NCI-H460 (cell line): Measurements from ENCODE around the genes THEM4, TCHHL1 and LCE3B.

DNA sequence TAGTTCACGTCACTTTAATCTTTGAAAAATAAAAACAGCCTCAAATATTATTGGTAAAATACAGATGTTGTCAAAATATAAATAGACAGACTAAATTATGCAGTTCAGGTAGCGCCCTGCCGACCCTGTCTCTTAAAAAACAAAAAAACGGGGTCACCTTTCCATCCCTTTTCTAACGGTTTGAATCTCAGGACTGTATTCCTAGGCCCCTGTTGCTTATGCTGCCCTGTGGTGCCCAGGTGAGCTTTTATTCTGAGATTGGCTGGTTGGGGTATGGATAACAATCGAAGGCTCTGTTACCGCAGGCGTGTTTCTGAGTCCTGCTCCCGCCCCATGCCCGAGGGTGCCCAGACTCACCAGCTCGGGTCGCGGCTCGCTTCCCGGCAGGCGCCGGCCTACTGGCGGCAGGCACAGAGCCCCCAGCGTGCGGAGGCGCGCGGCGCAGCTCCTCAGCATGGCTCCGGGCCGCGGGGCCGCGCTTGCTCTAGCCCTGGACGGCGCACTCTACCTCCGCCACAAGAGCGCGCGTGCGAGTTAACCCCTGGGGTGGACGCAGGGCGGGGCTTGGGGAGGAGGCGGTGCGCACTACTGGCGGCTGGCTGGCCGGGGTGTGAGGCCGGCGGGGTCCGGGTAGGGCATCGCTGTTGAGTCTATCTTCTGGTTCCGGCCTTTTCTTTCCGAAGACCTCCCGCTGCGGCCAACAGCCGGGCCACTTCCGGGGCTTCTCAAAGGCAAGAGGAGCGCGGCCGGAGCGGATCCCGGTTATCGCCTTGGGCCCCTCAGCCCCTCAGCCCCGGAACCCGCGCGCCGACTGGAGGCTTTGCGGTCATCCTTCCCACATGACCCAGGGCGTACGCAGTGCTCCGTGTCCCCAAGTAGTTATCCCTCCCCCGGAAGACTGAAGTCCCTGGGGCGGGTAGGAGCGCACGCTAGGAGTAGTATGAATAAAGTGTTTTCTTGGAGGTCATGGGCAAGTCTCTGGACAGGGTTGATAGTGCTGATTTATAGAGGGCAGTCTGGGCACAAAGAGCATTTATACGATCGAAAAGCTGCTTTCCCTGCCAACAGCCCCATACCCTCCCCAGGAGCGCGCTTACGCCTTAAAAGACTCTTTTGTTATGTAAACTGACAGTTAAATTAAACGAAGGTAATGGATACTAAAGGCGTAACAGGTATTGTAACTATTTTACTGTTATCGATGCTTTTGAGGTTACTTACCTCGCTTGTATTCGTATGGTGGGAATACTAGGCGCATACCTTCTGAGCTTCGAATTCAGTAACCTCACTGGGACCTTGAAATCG is at the start of gene THEM4:
THEM4 (minus strand) TSS at position 509 of the 1,302 bp plus-strand sequence.
RAMPAGE:
- cytosol, long total RNA, result no peak
- long total RNA, result no peak
- nucleus, long total RNA, result start-site peak on the minus strand centred at position 432 of the sequence, 72 bp wide, 967 and 127 reads in 2 replicates

DNA sequence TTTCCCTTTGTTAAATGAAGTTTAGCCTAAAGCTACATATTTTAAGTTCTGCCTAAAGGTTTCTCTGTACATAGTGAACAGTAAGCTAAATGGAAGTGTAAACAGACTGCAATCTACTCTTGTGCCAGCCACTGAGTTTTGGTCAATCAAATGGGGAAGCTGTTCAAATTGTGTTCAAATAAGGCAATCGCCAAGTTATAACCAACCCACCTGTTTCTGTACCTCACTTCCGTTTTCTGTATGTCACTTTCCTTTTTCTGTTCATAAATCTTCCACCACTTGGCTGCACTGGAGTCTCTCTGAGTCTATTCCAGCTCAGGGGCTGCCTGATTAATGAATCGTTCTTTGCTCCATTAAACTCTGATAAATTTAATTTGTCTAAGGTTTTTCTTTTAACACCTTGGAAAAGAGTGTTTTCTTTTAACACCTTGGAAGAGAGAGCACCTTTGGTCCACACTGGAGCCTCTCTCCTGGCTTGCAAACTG is 10.9 kb upstream of the THEM4 start:
RAMPAGE:
- cytosol, long total RNA, result no peak
- long total RNA, result no peak
- nucleus, long total RNA, result no peak

DNA sequence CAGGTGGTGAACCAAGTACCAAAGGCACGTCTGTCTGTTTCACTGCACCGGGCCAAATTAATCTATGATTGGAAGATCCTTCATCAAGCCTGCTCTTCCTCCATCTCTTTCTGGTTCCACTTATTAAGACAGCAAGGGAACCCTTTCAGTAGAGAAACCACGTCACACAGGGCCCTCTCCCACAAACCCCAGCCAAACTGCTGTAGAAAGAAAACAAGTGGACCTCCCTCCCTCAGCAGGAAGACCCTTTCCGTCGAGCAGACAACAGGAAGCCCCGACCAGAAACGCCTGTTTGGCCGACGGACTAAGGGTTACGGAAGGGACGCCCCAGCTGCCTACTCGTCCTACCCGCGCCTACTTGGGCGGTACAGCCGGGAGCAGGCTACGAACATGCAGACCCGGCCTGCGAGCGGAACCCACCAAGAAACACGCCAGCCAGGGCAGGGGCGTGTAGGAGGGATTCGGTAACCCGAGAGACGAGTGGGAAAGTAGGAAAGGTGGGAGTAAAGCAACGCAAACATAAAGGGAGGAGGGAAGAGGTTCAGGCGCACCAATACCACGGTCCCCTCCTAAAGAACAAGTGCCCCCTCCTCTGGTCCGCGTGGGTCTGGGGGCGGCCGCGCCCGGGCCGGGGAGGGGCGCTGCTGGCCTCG is 602 bp downstream of the S100A10 start:
RAMPAGE:
- cytosol, long total RNA, result no peak
- long total RNA, result no peak
- nucleus, long total RNA, result no peak

DNA sequence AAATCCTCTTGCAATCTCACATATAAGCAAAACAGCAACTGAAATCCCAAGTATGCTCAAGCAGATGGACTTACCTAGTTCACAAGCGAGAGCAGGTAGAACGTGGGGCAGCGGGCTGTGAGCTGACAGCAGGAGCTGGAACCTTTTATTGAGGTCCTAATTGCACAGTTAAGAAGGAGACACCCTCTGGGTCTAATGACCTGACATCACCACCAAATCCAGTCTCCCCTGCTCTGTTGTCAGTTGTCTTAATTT is at the start of gene TCHHL1:
TCHHL1 (minus strand) TSS at position 119 of the 255 bp plus-strand sequence.
RAMPAGE:
- cytosol, long total RNA, result no peak
- long total RNA, result no peak
- nucleus, long total RNA, result no peak

DNA sequence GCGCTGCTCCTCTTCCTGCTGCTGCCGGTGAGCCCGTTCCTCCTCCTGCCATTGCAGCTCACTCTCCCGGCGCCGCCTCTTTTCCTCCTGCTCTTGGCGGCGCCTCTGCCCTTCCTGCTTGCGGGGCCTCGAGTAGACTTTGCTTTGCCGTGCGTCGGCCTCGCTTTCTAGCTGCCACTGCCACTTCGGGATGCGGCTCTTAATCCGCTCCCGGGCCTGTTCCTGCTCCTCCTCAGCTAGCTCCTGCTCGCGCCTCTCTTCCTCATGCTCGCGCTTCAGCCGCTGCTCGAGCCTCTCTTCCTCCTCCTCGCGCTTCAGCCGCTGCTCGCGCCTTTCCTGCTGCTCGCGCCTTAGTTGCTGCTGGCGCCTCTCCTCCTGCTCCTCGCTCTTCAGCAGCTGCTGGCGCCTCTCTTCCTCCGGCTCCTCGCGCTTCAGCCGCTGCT is 4.3 kb downstream of the TCHH start:
RAMPAGE:
- cytosol, long total RNA, result no peak
- long total RNA, result no peak
- nucleus, long total RNA, result no peak

GRCh38 chr1:152188722-152189749 is 30.0 kb upstream of the RPTN start:
RAMPAGE:
- cytosol, long total RNA, result no peak
- long total RNA, result no peak
- nucleus, long total RNA, result no peak

RAMPAGE:
- cytosol, long total RNA, result no peak
- long total RNA, result no peak
- nucleus, long total RNA, result no peak
Observed at GRCh38 chr1:152613556-152613943, at the start of gene LCE3B. LCE3B (plus strand) TSS chr1:152613811.

DNA sequence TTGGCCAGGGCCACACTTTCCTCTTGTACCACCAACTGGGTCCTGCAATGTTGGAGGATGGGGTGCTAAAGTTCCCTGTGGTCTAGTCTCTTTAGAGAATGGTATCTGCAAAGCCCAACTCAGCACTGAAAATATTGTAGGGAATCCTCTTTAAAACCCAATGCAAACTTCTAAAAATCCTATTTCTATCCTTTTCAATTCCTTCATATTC is 2.0 kb downstream of the C1orf68 start:
RAMPAGE:
- cytosol, long total RNA, result no peak
- long total RNA, result no peak
- nucleus, long total RNA, result no peak

DNA sequence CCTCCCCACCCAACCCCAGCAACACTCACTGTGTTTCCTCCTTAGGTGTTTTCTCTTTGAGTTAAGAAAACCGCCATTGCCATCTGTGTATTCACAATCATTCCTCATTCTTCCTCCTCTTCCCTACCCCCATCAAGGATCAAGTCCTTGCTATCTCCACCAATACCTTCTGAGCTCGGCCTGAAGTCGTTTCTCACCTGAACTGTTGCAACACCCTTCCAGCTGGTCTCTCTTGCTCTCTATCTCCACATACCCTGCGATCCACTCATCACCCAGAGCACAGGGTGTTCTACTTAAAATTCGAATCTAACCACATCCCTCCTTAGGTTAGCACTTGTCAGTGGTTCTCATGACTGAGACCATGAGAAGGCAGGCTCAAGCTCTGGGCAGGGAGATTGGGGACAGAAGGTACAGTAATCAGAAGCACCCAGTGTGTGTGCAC is 4.5 kb downstream of the IVL start:
RAMPAGE:
- cytosol, long total RNA, result no peak
- long total RNA, result no peak
- nucleus, long total RNA, result no peak

DNA sequence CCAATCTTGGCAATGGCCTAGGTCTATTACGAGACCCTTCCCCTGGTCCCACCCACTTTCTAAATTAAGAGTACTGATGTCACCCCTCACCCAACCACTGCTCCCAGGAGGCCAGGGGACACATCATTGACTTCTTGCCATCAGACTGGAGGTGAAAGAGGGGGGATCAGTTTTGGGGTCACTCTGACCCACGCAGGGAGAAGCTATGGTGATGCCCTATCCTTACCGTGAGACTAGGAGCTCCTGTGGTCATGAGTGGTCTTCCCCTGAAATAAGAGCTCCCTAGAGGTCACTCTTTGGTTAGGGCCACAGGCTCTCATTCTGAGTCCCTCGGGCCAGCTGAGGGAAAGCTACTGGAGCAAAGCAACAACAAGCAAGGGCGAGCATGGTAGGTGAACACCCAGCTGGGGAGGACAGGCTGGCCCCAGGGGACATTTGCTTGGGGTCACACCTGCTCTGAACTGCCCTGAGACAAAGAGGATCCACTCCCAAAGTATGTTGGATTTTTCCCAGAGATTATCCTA is 34.7 kb upstream of the S100A7 start:
RAMPAGE:
- cytosol, long total RNA, result no peak
- long total RNA, result no peak
- nucleus, long total RNA, result no peak

GRCh38 chr1:153730353-153731187 is 2.7 kb downstream of the INTS3 start:
RAMPAGE:
- cytosol, long total RNA, result no peak
- long total RNA, result no peak
- nucleus, long total RNA, result no peak

GRCh38 chr1:153804421-153804692 is 29.1 kb downstream of the SLC27A3 start:
RAMPAGE:
- cytosol, long total RNA, result no peak
- long total RNA, result no peak
- nucleus, long total RNA, result no peak

DNA sequence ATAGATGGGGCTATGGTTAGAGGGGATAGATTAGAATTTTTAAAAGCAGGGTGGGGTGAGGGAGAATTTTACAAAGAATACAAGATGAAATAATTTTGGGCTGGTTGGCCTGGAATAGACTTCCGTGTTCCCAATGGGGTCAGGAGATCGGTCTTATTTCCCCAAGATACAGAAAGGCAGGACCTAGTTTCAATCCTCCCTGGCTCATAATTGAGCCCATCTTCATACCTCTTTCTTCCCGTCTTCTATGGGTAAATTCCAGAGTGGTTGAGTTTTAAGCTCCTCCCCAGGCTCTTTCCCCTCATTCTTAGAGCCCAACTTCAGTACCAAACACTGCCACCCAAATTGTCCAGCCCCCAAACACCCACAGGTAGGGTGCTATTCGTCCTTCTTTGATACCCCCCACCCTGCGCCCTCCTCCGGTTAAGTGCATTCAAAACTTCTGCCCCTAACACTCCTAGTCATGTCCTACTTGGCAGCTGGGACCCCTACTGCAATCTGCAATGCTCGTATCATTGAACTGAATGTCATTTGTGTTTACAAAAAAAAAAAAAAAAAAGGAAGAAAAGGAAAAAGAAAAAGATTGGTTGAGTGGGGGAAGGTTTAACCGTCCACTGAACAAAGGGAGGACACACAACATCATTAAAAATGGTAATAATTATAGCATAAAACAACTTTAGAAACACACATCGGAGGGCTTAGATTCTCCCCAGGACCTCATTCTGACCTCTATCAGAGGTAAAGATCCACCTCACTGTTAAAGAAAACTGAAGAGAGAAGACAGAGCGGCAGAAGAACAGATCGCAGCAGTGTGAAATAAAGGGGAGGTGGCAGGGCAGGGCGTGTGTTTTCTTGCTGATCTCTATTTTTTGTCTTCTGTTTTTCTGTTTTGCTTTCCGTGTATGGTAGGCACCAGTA is 34.2 kb downstream of the SLC27A3 start:
RAMPAGE:
- cytosol, long total RNA, result no peak
- long total RNA, result no peak
- nucleus, long total RNA, result no peak

RAMPAGE:
- cytosol, long total RNA, result no peak
- long total RNA, result no peak
- nucleus, long total RNA, result no peak
Observed at GRCh38 chr1:153923432-153923937, 713 bp upstream of the GATAD2B start.

DNA sequence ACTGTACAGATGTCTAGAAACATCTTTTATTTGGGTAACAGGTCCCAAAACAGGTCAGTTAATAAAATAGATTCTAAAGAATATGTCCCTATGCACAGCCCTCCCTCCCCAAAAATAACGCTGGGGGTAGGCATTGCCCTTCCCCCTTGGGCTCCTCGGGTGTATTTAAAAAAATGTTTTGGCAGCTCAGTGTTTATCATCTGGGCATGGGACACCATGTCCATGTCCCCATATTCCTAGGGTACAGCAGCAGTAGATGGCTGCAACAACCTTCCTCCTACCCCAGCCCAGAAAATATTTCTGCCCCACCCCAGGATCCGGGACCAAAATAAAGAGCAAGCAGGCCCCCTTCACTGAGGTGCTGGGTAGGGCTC is 675 bp upstream of the CRTC2 start:
RAMPAGE:
- cytosol, long total RNA, result no peak
- long total RNA, result no peak
- nucleus, long total RNA, result no peak

RAMPAGE:
- cytosol, long total RNA, result no peak
- long total RNA, result no peak
- nucleus, long total RNA, result no peak
Observed at GRCh38 chr1:154156761-154157392, 35.0 kb downstream of the TPM3 start.

DNA sequence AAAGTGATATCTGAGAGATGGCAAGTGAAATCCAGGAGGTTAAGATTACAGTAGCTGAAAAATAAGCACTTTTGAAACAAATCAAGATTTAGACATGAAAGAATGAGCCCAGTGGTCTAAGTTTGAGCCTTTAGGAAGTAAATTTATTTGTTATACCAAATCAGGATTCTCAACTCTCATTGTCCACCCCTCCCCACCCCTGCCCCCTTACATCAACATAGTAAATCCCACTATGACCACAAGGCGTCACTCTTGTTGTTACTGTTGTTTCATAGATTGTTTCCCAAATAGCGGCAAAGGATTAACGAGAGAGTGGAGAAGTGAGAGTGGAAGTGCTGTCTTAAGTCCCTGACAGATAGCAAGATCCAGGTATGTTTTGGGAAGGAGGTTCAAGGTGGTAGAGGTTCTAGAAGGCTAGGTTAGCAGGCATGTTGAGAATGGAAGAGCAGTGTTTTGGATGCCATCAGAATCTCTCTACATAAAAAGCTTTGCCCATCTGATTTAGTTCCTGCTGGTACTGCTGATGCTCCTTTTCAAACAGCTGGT is 7.1 kb downstream of the CFAP141 start:
RAMPAGE:
- cytosol, long total RNA, result no peak
- long total RNA, result no peak
- nucleus, long total RNA, result no peak

GRCh38 chr1:154430211-154430645 is 25.1 kb downstream of the IL6R start:
RAMPAGE:
- cytosol, long total RNA, result no peak
- long total RNA, result no peak
- nucleus, long total RNA, result no peak

DNA sequence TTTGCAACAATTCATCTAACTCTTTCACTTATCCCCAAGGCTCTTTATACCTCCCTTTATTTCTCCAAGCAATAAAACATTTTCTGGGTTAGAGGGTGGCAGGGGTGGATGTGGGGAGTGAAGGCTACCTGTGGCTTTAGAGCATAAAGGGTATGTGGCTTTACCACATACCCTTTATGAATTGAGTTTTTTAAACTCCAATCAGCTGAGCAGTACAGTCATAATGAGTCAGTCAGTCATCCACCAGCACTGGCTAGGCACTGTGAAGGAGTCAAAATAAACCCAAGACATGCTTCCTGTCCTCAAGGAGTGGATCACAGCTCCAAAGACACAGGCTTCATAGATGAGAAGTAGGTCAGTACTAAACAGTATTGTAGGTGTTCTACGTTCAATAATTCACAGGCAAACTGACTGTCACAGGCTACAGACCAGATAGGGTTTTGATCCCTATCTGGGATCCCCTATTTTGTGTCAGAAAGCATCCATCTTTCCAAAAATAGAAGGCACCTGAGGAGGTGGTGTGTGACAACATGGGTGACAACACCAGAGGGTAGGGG is 2.5 kb upstream of the TDRD10 start:
RAMPAGE:
- cytosol, long total RNA, result no peak
- long total RNA, result no peak
- nucleus, long total RNA, result no peak

DNA sequence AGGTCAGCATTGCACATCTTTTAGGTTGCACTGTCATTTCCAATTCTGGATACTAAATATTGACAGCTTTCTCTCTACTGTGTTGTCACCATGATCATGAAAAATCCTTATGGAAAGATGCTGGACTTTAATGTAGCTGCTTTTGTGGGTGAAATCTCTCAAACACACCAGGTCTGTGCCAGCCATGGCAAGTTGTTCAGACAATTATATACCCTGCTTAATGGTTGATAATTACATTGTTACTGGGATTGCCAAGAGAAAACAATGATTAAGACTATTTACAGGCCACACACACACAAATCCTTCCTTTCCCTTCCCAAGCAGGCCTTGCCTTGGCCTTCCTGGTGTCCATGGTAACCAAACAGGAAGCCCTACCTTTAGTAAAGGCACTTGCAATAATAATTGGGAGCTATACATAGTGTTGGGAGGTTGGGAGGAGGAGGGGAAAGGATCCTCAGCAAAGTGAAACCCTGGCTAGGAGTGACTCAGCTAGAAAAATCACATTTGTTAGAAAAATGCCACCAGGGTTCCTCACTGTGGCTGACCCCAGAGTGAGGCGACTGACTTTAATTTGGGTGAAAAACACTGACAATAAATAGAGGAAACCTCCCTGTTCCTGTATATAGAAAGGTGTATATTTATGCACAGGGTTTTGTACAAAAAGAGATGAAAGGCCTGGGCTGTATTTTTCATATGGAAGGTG is 122.2 kb upstream of the ADAR start:
RAMPAGE:
- cytosol, long total RNA, result no peak
- long total RNA, result no peak
- nucleus, long total RNA, result no peak